Frontal cortex (tissue), 2 donors: ENCODE results near the gene NINJ2.

DNA sequence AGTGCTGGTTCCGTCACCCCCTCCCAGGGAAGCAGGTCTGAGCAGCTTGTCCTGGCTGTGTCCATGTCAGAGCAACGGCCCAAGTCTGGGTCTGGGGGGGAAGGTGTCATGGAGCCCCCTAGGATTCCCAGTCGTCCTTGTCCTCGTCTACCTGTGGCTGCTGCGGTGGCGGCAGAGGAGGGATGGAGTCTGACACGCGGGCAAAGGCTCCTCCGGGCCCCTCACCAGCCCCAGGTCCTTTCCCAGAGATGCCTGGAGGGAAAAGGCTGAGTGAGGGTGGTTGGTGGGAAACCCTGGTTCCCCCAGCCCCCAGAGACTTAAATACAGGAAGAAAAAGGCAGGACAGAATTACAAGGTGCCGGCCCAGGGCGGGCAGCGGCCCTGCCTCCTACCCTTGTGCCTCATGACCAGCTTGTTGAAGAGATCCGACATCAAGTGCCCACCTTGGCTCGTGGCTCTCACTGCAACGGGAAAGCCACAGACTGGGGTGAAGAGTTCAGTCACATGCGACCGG lies 51.8 kb upstream of the IQSEC3 start:
- RAMPAGE, long total RNA, result no peak

DNA sequence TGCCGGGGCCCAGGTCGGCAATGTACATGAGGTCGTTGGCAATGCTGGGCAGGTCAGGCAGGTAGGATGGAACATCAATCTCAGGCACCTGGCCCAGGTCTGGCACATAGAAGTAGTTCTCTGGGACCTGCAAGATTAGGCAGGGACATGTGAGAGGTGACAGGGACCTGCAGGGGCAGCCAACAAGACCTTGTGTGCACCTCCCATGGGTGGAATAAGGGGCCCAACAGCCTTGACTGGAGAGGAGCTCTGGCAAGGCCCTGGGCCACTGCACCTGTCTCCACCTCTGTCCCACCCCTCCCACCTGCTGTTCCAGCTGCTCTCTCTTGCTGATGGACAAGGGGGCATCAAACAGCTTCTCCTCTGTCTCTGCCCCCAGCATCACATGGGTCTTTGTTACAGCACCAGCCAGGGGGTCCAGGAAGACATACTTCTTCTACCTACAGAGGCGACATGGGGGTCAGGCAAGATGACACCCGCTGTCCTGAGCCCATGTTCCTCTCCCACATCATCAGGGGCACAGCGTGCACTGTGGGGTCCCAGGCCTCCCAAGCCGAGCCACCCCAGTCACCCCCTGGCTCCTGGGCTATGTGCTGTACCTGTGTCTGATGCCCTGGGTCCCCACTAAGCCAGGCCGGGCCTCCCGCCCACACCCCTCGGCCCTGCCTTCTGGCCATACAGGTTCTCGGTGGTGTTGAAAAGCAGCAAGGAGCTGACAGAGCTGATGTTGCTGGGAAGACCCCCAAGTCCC lies 49.3 kb upstream of the IQSEC3 start:
- RAMPAGE, long total RNA, result no peak

GRCh38 chr12:127816-128496 lies 61.4 kb downstream of the IQSEC3 start:
- RAMPAGE, long total RNA, result no peak

GRCh38 chr12:212209-212519 lies 1.8 kb downstream of the SLC6A12 start:
- RAMPAGE, long total RNA, result no peak

GRCh38 chr12:292536-293321 lies 30.1 kb upstream of the SLC6A13 start:
- RAMPAGE, long total RNA, result no peak

DNA sequence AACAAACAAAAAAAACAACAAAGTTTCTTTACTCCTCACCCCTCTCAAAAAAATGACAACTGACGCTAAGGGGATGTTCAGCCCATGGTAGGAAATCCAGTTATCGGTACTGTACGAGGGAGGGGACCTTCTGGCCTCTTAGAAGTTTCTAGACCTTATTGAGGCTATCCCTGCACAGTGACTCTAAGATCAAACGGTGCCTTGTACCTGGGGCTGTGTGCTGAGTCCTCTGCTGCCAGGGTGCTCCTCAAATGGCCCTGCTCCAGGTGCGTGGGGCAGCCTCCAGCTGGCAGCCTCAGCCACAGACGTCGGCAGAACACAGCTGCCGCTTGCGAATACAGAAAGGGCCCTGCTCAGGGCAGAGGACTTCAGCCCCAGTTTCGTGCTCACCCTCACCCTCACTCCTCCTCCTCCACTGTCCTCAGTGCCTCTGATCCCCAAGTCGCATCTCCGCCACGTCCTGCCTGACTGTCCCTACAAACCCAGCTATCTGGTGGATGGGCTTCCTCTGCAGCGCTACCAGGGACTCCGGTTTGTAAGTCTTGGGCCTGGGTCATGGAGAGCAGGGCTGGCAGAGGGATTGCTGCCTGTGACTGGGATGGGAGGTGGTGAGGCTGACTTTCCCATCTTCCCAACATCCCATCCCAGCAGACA lies 90.9 kb downstream of the B4GALNT3 start:
- RAMPAGE, long total RNA, result no peak

DNA sequence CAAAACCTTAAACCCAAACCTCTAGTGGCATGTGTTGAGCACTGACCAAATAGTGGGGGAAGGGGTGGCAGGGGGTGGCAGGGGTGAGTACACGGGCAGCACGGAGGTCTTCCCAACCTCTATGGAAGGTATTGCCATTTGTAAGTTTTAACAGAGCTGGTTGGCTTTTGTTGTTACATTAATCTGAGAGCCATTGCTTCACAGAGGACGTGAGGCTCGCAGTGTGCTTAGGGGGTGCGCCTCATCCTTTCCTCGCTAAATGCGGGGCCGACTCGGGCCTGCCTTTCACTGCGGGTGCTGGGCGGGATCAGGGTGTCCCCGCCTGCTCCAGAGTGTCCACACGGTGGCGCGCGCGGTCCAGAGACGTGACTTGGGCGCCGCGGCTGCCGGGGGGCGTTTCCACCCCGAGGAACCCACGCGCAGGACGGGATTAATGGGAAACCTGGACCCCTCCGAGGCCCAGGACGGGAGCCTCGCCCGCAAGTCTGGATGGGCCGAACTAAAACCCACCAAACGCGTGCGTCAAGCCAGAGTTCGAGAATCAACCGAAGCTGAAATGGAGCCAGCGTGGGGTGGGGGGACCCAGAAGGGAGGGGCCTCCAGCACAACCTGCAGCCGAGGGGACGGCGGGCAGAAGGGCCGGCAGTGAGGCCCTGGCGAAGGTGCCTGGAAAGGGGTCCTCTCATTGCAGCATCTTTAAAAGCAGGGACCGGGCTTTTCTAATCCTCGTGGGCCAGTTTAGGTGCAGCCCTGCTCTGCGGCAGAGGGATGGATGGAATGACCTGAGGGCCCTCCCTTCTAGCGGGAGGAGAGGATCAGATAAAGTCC lies 93.4 kb downstream of the NINJ2 start:
- RAMPAGE, long total RNA, result no peak

GRCh38 chr12:577970-578377 lies 85.3 kb downstream of the NINJ2 start:
- RAMPAGE, long total RNA, result no peak

- RAMPAGE, long total RNA, result no peak
These were observed 77.7 kb downstream of the NINJ2 start for GRCh38 chr12:585445-585961.

GRCh38 chr12:631042-631353 lies 32.2 kb downstream of the NINJ2 start:
- RAMPAGE, long total RNA, result no peak

DNA sequence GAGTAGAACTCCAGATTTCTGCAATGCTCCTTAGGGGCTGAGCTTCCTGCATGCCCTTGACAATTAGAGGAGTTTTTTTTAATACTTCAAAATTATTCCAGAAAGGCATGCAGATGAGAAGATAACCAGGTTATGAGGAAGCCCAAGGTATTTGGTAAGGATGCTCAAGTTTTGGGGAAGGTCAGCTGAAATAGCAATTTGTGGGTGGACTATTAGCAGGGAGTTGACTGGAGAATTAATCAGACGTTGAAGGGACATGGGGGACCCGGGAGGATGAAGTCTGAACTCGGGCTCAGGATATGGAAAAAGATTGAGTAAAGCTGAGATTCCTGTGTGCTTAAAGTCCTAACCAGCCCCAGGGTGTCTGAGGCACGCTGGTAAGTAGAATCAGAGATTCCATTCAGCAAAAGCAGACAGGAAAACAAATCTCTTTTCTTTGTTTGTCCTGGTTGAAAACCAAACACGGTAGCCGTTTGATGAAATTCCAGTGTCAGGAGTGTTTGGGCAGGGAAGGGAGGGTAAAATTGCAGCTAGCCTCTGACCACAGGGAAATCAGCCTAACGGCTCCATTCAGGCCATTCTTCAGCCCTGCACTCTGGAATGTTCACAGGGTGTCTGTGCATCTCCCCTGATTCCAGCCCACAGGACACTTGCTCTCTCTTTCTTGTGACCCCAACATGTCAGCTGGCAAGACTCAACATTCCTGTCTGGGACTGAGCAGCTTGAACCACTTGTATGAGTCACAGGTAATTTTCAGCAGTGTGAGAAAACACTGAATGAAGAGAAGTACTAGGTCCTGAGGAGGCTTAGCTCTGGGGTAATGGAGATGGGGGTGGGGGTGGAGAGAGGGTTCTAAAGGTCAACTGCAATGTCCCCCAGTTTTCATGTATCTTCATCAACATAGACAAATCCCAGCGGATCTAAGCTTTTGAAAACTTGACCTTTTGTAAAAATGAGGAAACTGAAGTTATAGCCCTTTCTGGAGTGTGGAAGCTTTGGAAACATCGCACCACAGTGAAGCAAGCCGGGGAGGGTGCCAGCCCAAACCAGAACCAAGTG lies 31.0 kb downstream of the NINJ2 start:
- RAMPAGE, long total RNA, result no peak

GRCh38 chr12:662580-663732 lies at the start of gene NINJ2:
Gene NINJ2 (minus strand): TSS chr12:663445.
- RAMPAGE, long total RNA, result no peak

- RAMPAGE, long total RNA, result no peak
These were observed 13.7 kb upstream of the WNK1 start for GRCh38 chr12:738506-739211.

DNA sequence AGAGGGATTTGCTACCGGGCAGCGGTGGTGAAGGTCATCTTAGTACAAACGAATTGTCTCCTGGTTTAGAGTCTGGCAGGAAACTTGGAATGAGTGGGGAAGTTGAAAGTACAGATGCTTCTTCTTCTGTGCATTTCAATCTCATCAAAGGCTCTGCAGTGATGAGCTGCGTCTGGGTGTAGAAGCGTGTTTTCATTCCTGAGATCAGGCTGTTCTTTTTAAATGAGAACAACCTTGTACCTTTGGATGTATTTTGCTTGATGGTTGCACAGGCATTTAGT lies 2.1 kb downstream of the WNK1 start:
- RAMPAGE, long total RNA, result no peak

GRCh38 chr12:802295-802808 lies 50.0 kb downstream of the WNK1 start:
- RAMPAGE, long total RNA, result no peak

DNA sequence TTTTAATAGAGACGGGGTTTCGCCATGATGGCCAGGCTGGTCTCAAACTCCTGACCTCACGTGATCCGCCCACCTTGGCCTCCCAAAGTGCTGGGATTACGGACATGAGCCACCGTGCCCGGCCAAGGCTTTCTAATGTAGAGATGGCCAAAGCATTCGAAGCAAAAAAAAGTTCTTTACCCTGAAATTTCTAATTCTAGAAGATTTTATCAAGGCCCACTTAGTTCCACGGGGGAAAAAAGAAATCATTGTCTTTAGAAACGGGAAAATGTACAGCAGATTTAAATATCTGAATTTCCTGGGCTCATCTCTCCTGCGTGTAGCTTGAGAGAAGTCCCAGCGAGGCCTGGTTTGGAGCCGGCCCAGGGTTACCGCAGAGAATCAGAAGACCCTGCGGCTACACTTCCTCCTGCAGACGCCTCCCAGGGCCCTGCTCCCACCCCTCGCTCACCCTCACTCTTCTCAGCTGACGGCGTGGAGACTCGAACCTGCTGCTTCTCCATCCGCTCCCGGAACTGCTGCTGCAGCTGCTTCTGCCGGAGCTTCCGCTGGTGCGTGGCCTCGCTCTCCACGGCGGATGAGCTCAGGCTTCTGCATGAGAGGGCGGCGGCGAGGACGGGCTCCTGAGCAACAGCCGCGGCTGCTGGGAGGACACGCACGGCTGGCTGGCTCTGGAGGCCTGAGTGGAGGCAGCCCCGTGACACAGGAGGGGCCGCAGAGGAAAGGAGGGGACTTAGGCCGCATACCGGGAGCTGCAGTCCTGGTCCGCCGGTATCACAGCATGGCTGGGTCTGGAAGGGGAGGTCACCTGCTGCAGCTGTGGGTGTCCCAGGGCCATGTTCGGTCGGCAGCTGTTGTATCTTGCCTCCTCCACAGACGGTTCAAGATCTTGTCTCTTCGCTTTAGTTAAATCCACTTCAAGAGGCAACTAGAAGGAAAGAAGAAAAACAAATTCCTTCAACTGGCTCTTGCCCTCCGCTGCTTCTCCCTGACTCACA lies 33.3 kb downstream of the RAD52 start:
- RAMPAGE, long total RNA, result no peak

DNA sequence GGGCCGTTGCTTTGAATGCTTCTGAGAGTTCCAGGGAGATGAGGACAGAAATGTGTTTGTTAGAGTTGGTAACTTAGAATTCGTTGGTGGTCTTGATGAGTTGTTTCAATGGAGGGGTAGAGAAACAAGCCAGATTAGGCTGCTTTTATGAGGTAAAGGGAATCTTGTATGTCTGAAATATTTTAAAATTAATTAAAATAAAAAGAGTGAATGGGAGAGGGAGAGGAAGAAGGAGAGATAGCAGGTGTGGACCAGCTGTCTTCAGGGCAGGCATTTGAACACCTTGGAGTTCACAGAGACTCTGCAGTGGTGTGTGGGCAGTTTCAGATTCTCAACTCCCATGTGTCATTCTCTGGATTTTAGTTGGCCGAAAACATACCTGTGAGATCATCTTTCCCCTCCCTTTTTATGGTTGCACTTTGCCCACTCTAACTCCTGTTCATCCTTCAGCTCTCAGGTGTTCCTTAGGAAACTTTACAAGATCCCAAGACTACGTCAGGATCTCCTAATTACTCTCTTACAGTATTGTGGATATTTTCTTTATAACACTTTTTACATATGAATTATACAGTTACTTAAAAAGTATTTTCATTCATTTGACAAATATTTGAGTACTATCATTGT lies 108.1 kb downstream of the ERC1 start:
- RAMPAGE, long total RNA, result no peak

DNA sequence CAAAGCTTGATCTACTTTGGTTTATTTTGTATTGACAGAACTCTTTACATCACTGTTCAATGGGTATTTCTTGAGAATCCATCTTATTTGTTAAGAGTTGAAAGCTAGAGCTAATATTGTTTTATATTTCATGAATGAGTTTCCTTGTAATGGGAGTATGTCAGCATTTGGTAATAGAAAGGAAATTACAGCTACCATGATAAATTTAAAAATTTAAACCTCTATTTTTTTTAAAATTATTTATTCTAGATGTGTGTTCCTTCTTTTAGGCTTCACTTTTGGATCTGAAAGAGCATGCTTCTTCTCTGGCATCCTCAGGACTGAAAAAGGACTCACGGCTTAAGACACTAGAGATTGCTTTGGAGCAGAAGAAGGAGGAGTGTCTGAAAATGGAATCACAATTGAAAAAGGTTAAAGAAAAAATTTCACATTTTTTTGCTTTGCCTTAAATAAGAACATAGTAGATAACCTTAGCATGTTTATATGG lies 192.0 kb downstream of the ERC1 start:
- RAMPAGE, long total RNA, result no peak

- RAMPAGE, long total RNA, result no peak
These were observed 213.5 kb downstream of the ERC1 start for GRCh38 chr12:1204330-1205139.

DNA sequence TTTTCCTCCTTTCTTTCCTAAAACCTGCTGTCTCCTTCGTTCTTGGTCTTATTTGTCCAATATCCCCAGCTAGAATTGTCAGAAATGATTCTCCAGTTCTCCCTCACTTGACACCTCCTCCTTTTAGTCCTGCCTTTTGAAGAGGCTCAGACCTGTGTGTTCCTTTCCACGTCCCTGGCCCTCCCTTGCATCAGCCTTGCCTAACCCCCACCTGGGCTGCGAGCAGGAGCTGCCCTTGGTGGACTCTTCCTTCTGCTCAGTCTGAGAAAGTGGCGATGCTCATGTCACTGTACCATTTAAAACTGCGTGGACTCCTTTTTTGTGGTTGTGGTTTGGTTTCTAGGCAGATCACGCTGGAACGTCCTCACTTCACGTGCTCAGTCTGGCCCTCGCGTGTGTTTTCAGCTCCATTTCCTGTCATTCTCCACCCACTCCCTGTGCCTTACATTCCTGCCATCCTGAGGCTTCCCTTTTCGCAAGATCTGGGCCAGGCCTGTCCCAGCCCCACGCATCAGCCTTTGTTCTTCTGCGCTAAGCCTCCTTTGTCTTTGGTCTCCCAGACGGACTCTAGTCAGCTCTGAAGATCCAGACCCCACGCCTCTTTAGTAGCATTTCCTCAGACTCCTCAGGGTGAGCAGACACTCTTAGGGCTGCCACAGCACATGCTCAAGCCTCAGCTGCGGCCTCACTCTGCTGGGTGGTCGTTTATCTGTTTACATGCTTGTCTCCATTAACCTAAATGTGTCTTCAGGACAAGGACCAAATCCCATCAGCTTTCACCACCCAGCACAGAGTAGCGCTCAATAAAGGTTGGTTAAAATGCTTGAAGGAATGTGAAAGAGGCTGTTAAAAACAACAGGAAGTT lies 105.4 kb downstream of the FBXL14 start:
- RAMPAGE, long total RNA, result no peak